ENCODE measurements around the genes SLC19A2 and PRRX1.

- PRO-cap, result no peak
- RAMPAGE, long total RNA, 4 experiments, result no peak in any of the 4 experiments
Observed at GRCh38 chr1:169461184-169461960, 24.4 kb downstream of the SLC19A2 start.

- PRO-cap, result no peak
- RAMPAGE, long total RNA, 4 experiments, result no peak in any of the 4 experiments
Observed at GRCh38 chr1:169483975-169484677, 1.6 kb downstream of the SLC19A2 start.

DNA sequence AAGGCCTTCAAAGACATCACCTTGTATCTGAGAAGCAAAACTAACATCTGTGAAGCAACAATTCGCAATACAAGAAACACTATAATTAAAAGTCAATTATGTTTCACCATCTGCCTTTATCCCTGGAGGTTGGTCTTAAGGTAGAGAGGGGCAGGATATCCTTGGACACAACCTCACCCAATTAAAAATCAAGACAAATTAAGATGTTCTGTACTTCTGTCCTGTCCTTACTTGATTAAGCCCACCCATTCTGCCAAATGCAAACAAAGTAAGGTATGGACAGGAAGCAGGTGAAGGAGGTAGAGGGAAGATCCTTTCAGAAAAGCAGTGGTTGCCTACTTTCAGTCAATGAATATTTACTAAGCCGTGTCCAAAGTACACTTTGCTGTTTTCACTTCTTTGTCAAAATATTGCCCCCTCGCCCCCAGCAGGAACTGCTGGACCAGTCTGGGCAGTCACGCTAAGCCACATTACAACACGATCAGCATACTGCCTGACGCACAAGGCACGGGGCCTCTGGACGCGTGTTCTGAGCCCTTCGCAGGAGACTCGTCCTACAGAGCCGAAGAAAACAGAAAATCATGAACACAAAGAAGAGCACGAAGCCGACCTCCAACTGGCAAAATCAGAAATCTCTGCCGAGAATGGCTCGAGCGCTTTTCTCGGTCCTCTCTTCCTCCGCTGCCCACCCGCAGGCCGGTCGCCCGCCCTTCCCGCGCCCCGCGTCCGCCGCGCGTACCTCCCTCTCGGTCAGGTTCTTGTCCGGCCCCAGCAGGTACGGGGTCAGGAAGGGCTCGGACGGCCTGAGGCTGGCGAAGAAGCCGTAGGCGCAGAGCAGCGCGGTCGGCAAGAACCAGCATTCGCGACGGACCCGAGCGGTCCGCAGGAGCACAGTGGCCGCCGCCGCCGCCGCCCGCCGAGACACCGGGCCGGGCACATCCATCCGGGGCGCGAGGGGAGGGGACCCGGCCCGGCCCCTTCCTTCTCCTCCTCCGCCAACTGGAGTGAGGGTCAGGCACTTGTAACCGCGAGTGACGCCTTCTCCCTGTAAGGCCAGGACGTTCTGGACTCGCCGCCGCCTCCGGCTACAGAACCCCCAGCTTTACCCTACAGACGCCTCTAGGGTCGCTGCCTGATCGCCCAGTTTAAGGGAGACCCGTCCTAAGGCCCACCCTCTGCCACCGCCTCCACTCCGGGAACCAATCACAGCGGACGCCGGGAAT is at the start of gene SLC19A2:
Gene SLC19A2 (minus strand): TSS at position 1,121 of the 1,223 bp plus-strand sequence.
- PRO-cap, result bidirectional peak, plus-strand start outside the sequence, minus-strand start at position 1,104 of the sequence
- RAMPAGE, long total RNA, 4 experiments, result no peak in any of the 4 experiments

- PRO-cap, result no peak
- RAMPAGE, long total RNA, 4 experiments, result no peak in any of the 4 experiments
Observed at GRCh38 chr1:169487410-169488138, 1.8 kb upstream of the SLC19A2 start.

DNA sequence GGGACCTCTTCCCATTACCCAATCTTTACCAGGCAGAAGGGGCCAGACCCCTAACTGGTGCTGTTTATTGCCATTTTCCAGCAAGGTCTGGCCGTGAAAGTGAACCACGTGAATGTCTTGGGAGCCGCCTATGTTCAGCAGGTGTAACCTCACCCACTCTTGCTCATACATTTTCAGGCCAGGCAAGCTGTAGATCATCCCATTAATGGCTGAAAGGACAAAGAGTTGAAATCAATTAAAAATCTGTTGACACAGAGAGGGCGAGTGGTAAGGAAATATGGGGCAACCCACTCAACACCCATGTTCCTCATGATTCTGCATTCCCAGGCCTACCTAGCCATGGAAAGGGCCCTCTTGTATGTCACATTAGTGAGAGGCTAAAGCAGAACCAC is 42.1 kb upstream of the SLC19A2 start:
- PRO-cap, result no peak
- RAMPAGE, long total RNA, 4 experiments, result no peak in any of the 4 experiments

DNA sequence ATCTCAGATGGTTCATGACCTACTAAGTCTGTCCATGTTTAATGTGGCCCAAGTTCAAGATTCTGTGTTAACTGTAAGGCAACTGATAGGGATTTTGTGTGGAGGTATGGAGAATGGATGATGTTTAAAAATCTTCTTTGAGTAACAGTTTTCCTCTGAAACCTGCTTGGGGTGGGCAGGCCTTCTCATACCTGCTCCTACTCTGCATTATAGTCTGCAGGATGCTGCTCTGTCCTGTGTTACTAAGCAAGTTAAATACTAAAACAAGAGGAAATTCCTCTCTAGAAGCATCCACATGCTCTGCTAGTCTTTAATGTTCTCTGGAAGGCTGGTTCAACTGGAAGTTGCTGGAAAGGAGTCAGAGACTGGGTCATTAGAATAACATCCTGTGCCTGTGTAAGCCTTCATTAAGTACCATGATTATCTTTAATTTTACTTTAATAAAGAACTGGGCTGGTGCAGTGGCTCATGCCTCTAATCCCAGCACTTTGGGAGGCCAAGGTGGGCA is 5.9 kb downstream of the SELP start:
- PRO-cap, result no peak
- RAMPAGE, long total RNA, 4 experiments, result no peak in any of the 4 experiments

DNA sequence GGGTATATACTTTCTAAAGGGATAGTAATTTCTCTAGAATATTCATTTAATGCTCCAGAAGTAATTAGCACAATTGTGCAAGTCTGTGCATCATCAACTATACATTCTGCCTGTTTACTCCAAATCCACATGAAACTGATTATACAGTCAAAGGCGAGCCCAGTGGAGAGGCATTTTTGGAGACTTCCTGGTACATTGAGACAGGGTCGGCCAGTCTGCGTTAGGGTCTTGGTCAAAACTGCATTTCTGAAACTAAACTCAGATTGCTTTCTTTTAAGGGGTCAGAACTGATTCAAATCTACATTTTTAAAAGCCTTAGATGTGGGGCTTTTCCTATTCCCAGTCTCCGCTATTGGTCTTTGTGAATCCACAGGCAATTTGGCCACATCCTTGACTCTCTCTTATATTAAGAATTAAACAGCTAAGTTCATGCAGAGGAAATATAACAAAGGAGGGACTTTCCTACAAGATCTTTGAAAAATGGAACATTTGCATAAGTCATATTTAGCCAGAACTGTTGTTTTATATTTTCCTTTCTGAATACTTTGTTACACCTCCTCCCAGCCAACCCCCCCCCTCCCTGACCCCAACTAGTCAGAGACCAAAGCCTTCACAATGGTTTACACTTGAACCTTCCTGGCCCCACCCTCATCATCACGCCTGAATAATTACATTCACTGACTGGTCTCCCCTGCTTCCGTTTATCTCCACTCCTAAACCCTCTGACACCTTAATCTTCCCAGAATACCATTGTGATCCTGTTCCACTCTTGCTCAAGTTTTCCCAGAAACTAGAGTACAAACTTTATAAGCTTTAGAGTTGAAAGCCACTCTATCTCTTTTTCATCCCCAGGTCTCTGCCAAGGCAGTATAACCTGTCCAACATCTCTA is 30.9 kb downstream of the SELL start:
- PRO-cap, result no peak
- RAMPAGE, long total RNA, 4 experiments, result no peak in any of the 4 experiments

- PRO-cap, result no peak
- RAMPAGE, long total RNA, 4 experiments, result no peak in any of the 4 experiments
Observed at GRCh38 chr1:169795776-169796173, 935 bp downstream of the C1orf112 start.

DNA sequence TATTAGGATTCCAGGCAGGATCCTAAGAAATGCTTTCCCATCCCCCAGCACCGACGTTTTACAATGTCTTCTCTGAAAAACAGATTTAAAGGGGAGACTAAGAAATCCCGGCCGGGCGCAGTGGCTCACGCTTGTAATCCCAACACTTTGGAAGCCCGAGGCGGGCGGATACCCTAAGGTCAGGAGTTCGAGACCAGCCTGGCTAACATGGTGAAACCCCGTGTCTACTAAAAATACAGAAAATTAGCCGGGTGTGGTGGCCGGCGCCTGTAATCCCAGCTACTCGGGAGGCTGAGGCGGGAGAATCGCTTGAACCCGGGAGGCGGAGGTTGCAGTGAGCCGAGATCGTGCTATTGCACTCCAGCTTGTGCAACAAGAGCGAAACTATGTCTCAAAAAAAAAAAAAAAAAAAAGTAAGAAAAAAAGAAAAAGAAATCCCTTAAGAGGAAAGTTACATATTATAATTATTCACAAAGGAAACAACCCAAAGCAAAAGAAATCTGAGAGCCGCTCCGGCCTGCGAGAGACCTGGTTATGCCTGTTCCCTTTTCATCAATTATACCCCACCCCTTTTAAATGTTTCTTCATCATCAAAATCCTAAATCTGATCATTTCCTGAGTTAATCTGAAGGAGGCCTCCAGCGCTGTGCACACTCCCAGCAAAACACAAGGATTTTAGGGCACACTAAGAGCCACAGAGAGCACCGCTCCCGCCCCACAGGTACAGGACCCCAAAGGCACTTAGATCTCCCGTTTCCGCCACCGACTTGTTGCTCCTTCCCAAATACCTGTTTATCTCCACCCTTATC is 666 bp upstream of the GORAB start:
- PRO-cap, result unidirectional peak, plus-strand start at position 492 of the sequence
- RAMPAGE, long total RNA, 4 experiments, result no peak in any of the 4 experiments

DNA sequence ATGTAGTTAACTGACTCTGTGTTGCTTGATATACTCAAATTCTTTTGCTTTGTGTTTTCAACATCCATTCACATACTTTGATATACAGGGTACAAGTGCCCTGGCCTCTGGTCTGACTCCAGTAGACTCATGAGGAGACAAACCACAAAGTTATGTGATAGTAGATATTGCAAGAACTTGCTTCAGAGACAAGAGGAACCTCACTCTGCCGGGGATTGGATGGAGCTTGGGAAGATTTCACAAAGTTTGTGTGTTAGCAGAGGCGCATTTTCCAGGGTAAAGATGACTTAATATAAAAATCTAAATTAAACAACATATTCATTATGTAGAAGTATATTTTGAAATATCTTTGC is 1.4 kb downstream of the GORAB start:
- PRO-cap, result no peak
- RAMPAGE, long total RNA, 4 experiments, result no peak in any of the 4 experiments

DNA sequence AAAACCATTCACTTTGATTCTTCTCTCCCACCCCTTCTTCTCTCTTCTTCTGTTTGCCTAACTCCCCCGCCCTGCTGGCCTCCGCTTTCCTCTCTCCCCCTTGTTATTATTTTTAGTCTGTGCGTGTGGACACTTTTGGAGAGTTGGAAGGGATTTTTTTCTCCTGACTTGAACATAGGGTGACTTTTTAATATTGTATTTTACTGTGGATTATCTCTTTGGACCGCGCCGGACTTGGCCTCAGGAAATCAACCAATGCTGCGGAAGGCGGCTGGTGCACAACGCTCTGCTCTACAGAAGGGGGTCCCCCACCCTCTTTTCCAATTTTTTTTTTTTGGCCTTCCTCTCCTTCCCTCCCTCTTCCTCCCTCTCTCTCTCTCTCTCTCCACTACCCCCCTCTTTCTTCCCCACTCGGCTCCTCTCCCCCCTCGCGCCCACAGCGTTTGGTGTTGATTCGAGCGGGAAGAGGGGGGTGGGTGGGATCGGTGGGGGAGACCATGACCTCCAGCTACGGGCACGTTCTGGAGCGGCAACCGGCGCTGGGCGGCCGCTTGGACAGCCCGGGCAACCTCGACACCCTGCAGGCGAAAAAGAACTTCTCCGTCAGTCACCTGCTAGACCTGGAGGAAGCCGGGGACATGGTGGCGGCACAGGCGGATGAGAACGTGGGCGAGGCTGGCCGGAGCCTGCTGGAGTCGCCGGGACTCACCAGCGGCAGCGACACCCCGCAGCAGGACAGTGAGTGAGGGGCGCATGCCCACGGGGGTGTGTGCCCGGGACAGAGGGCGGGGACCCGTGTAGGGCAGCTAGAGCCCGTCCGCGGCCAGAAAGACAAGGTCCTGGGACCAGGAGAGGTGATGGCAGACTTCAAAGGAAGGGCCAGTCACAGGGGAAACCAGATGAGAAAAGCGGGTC is at the start of gene PRRX1:
Gene PRRX1 (plus strand): TSS at position 410 of the 915 bp plus-strand sequence.
- PRO-cap, result no peak
- RAMPAGE, long total RNA, 4 experiments, result start-site peak on the plus strand in 2 of 4 experiments, centred at positions 527 to 531 of the sequence, 18 reads per replicate

DNA sequence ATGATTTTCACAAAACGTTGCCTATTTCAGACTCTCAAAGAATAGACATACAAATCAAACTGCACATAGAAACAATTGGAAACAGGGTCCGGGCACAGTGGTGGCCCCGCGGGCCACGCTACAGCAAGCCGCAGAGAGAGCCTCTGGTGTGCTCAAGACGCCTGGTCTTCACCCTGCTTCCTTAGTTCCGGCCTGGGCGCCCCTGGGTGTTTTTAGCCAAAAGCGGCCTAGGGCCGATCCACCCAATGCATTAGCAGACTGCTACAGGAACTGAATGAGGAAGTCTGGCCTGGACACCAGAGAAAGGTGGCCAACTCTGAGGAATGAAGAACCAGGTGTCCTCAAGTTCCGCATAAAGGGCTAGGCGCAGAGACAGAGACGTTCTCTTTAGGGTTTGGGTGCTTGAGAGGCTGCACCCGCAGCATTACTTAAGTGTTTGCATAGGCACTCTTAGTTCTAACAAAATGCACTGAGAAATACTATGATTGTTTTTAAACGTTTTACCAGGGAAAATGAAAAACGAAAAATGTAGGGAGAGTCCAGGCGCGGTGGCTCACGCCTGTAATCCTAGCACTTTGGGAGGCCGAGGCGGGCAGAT is 1.8 kb downstream of the PRRX1 start:
- PRO-cap, result no peak
- RAMPAGE, long total RNA, 4 experiments, result no peak in any of the 4 experiments

- PRO-cap, result no peak
- RAMPAGE, long total RNA, 4 experiments, result no peak in any of the 4 experiments
Observed at GRCh38 chr1:171032947-171033788, 57.5 kb upstream of the FMO3 start.

DNA sequence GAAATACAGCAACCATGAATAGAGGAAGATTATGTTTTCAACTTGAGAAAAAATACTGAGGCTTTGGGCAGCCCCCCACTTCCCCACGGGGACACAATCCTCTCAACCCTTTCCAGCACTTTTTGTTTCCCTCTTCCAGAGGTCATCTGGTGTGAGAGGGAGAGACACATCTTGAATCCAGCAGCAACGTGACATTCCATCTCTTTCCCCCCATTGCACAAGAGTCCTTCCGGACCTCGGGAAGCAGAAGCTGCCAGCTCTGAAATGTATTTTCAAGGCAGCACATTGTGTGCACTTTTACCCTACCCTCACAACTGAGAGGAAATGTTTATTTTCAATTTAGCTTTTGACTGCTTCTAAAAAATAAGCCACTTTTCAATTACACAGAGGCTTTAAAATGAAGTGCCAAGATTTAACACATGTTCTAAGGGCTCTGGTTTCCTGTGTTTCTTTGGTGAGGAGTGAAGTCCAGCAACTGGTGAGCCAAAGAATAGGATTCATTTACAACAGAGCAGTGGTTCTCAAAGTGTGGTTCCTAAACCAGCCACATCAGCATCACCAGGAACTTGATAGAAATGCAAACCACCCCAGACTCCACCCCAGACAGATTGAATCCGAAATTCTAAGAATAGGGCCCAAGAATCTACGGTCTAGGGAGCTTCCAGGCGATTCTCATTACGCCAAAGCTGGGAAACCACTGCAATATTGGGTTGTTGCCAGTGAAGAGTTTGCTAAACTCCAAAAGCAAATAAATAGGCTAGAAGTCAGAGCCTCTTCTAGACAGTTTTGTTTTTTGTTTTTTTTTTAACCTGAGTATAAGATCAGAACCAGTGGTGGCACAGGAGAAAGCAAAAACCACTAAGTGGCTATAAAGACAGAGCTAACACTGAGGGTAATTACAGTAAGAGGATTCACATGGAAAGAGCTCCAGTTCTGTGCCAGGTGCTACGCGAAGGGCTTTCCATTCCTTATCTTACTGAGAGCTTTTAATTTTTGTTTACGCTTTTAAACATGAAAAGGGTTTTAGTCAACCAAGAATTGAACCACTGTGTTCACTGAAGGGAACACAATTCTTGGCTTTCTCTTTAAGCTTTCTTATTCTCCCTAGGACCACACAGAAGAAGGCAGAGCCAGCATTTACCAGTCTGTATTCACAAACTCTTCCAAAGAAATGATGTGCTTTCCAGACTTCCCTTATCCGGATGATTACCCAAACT is 42.6 kb upstream of the FMO2 start:
- PRO-cap, result no peak
- RAMPAGE, long total RNA, 4 experiments, result no peak in any of the 4 experiments

GRCh38 chr1:171160037-171160928 is 24.8 kb upstream of the FMO2 start:
- PRO-cap, result no peak
- RAMPAGE, long total RNA, 4 experiments, result no peak in any of the 4 experiments

- PRO-cap, result no peak
- RAMPAGE, long total RNA, 4 experiments, result no peak in any of the 4 experiments
Observed at GRCh38 chr1:171484848-171485235, 488 bp upstream of the PRRC2C start.

- PRO-cap, result no peak
- RAMPAGE, long total RNA, 4 experiments, result no peak in any of the 4 experiments
Observed at GRCh38 chr1:171595476-171595927, 26.5 kb upstream of the MYOCOS start.

GRCh38 chr1:171606313-171606838 is 15.7 kb upstream of the MYOCOS start:
- PRO-cap, result no peak
- RAMPAGE, long total RNA, 4 experiments, result no peak in any of the 4 experiments

- PRO-cap, result no peak
- RAMPAGE, long total RNA, 4 experiments, result no peak in any of the 4 experiments
Observed at GRCh38 chr1:172351331-172351819, 69.1 kb upstream of the C1orf105 start.

DNA sequence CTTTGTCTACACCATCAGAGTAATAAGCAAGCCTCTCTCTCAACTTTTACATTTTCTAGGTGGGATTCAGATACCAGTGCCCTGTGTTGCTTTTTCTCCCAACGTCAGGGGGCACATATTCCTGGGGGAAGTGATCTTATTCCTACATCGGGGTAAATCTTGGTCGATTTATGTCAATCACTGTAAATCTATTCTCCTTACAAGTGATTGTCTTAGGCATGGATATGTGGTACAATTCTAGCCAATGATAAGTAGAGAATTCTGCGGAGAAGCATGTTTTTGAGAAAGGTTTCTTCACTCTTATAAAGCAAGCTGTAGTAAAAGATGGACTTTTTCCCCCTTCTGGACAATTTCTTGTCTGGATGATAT is 32.8 kb upstream of the FASLG start:
- PRO-cap, result no peak
- RAMPAGE, long total RNA, 4 experiments, result no peak in any of the 4 experiments

Measured in suprapubic skin (tissue), 4 donors.